Cerebral cortex (tissue), 2 donors: ENCODE results near the genes SPG11, SLC30A4, SHC4 and SECISBP2L.

DNA sequence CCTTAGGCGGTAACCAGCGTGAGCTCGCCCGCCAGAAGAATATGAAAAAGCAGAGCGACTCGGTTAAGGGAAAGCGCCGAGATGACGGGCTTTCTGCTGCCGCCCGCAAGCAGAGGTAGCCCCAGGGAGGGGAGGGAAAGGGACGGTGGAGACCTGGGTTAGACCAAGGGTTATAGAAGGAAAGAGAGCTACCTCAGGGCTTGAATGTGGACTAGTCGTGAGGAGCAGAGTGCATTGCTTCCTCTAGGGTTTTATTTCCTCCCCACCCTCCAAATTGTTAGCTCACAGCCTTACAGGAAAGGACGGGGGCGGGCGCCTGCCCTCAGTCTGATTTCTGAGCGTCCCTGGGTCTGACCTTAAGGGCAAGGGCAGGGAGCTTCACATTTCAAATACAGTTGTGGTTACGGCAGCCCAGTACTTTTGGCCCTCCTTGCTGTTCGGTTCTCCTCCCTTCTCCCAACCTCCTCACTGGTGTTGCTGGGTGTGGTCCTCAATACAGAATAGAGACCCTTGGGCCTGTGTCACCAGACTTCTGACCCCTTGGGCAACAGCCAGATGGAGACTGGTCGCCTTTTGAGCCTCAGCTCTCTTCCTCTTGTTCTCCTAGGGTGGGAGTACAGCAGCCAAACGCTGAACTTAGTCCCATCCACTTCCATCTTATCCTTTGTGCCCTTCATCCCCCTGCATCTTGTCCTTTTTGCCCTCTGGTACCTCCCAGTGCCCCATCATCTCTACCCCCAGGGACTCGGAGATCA is 1.0 kb downstream of the SERF2 start:
- PRO-cap, 2 experiments, result peak in 1 of 2 experiments; most common plus-strand start position 383 of the sequence (in 1); most common minus-strand start position 41 of the sequence (in 1)

- PRO-cap, 2 experiments, result no peak in any of the 2 experiments
These were observed 1.1 kb downstream of the WDR76 start for GRCh38 chr15:43827814-43828442.

DNA sequence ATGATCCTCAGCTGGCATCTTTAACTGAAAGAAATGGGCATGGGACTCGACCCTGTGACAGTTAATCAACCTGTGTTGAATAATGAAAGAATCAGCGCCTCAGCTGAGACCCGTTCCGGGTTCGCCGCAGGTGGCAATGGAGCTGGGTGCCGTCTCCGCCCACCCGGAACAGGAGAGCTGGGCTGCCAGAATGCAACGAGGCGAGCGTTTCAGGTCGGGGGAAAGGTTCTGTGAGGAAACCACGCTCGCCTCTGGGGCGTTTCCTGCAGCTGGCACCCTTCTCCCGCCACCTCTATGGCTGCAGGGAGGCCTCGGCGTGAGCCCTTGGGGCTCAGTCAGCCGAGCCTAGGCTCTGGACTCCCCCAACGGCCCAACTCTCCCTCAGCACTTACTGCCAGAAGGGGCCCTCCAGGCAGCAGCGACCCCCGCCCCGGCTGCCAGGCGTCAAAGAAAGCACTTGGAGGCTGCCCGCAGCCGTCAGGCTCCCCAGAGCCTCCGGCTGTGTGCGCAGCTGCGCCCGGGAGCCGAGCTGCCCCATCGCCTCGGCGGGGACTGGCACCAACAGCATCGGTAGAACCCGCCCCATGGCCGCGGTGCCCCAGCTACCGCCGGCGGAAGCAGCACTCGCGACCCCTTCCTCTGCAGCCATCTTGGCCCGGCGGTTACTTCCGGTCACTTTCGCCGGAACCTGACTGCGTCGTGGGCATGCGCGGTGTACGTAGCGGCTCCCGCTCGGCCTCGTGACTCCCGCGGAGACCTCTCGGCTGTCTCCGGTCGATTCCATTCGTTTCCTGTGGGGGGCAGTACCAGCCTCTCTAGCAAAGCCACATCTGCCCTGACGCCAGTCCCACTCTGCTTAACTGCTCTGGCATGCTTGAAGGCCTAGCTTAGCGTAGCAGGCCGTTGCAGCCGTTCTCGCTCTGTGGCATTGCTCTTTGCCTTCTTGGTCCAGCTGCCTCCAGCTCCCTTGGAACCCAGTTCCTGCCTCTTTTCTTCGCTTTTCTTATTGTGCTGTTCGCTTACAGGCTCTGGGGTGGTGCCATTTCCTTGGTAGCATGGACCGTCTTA is at the start of gene SPG11:
Gene SPG11 (minus strand): TSS at position 664 of the 1,068 bp plus-strand sequence.
- PRO-cap, 2 experiments, result peak in 2 of 2 experiments; most common plus-strand start position 188 of the sequence (in 1); most common minus-strand start position 664 of the sequence (in 2)

DNA sequence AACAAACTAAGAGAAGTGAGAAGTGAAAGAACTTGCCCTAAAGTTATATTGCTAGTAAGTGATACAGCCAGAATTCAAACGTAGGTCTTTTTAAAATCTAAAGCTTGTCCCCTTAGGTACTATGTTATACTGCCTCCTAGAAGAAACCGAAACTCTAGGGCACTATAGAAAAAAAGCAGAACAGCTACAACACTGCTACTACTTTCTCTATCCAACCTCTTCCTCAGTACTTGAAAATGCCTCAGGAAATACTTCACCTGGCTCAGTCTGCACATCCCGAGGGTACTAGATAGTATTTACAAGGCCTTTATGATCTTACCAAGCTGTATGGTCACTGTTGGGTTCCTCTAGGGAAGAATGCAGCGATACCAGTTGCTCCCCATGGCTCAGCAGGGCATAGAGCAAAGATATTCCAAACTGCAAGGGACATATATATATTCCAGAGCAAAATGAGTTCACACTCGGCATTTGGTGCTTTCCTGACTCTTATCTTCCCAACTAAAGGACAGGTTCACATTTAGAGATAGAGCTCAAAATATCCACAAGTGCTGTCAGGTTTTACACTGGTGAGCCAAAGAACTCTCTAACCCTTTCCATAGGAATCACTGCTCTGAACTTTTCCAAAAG is 3.4 kb upstream of the SPG11 start:
- PRO-cap, 2 experiments, result no peak in any of the 2 experiments

DNA sequence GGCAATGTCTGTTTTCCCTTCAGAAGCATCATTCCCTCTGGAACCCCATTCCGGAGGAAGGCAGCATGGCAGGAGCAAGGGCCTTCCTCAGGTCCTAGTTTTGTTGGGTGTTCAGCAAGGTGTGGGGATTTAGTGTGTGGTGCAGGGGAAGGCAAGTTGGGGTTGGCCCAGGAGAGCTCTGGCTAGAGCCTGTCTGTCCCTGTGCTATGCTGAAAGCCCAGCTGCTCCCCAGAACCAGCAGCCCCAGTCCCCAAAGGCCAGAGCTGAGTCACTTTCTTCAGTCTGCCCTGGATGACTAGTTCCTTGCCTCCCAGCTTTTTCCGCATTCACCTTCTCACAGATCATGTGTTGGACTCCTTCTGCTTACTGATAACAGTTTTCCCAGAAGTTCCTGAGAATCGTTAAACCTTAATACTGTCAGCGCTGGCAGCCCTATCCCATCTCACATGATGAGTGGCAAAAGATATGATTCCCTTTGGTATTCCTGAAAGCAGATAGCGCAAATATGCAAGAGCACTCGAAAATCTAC is 84.1 kb downstream of the TRIM69 start:
- PRO-cap, 2 experiments, result no peak in any of the 2 experiments

- PRO-cap, 2 experiments, result no peak in any of the 2 experiments
These were observed 2.6 kb downstream of the SORD start for GRCh38 chr15:45025429-45026081.

GRCh38 chr15:45112634-45113827 is 941 bp downstream of the DUOX2 start:
- PRO-cap, 2 experiments, result no peak in any of the 2 experiments

- PRO-cap, 2 experiments, result no peak in any of the 2 experiments
These were observed 8.2 kb upstream of the SPATA5L1 start for GRCh38 chr15:45393941-45394341.

- PRO-cap, 2 experiments, result peak in 1 of 2 experiments; most common plus-strand start chr15:45523018 (in 1); most common minus-strand start chr15:45522755 (in 1)
These were observed at the start of gene SLC30A4 for GRCh38 chr15:45522714-45523572. TSS of gene SLC30A4 (minus strand) at chr15:45522755.

DNA sequence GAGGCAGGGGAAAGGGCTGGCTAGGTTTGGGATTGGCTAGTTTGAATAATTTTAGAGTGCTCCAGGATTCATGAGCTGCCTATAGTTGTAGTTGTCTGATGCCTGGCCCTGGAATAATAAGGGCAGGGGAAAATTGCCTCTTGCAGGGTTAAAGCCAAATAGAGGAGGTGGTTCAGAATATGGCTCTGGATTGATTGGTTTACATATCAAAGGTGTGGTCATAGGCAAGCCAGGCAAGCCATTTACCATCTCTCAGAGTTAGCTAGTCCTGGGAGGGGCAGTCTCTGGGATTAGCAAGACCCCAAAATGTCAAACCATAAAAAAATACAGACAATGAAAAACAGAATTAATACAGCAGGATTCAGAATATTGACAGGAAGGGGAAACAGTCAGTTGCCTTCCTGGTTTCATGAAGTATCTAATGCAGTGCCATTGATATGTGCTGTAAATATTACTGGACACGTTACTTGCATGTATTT is 9.9 kb downstream of the SQOR start:
- PRO-cap, 2 experiments, result no peak in any of the 2 experiments

DNA sequence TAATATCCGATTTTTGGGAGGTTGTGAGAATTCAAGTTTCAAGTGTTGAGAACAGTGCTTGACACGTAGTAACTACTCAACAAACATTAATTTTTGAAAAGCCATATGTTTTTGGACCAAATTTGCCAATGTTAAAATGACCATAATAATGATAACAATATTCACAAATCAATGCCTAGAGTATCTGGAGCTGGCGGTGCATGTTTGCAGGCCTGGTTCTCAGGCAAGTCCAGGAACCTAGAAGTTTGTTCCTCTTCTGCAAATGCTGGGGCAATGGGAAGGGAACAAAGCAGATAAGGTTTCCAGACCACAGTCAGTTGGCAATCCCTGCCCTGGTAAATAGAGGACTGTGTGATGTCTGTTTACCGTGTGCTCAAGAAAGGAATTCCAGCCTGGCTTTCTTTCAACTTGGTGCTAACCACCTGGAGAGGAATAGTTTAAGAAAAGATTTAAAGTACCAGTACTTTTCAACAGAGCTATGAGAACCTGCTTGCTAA is 220.3 kb downstream of the SQOR start:
- PRO-cap, 2 experiments, result no peak in any of the 2 experiments

DNA sequence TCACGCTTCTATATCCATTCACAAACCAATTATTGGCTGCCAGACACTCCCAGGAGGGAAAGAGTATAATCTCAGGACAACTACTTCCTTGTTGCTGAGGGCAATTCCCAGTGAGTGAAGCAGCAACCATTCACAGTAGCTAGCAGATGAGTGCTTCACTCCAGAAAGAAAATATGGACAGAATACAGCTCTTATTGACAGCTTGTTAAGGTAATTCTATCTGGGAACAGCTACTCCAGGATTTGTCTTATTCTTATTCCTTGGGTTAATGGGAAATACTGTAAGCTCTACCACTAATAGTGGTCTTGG is 891.6 kb downstream of the SQOR start:
- PRO-cap, 2 experiments, result no peak in any of the 2 experiments

- PRO-cap, 2 experiments, result no peak in any of the 2 experiments
These were observed 18.5 kb downstream of the MYEF2 start for GRCh38 chr15:48159352-48160254.

- PRO-cap, 2 experiments, result no peak in any of the 2 experiments
These were observed 134.2 kb downstream of the DUT start for GRCh38 chr15:48465386-48465941.

GRCh38 chr15:48646475-48646743 is 900 bp upstream of the FBN1 start:
- PRO-cap, 2 experiments, result no peak in any of the 2 experiments

DNA sequence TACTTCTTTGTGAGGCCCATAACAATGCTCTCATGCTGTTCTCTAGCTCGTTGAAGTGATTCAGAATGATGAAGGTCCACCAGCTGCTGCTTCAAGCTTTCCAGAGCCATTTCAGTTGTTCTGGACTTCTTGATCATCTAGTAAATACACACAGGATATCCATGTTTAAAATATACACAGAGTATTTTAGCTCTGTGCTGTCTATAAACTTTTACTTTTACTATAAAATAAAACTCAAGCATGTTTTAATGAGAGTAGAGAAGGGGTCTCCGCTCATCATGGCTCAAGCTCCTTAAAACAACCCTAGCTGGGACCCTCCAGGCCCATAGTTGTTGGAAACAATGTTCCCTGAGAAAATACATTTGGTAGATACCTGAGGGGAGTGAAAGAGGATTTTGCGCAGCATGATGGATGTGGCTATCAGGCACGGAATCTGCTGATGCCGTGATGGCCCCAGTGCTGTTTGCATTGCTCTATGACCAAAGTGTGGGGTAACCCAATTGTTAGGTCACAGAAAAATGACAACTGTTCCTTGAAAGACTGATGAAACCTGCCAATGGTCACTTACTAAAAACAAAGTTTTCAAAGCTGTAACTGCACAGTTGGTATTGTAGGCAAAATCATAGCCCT is 21.9 kb downstream of the CEP152 start:
- PRO-cap, 2 experiments, result no peak in any of the 2 experiments

GRCh38 chr15:48963336-48964103 is at the start of gene SHC4:
TSS of gene SHC4 (minus strand) at chr15:48963919.
- PRO-cap, 2 experiments, result peak in 1 of 2 experiments; most common plus-strand start chr15:48964039 (in 1); most common minus-strand start chr15:48963919 (in 1)

- PRO-cap, 2 experiments, result peak in 1 of 2 experiments; most common plus-strand start chr15:48975962 (in 1); most common minus-strand start chr15:48975822 (in 1)
These were observed 12.3 kb upstream of the SHC4 start for GRCh38 chr15:48975650-48976703.

- PRO-cap, 2 experiments, result peak in 1 of 2 experiments; most common plus-strand start chr15:49045878 (in 1); most common minus-strand start chr15:49046477 (in 1)
These were observed at the start of gene SECISBP2L for GRCh38 chr15:49045544-49046875. TSS of gene SECISBP2L (minus strand) at chr15:49046446.

GRCh38 chr15:49244464-49245552 is 74.8 kb downstream of the GALK2 start:
- PRO-cap, 2 experiments, result no peak in any of the 2 experiments